Lung (tissue), 4 donors: ENCODE results near the genes ITPKC, ACTMAP and HNRNPUL1.

- PRO-cap = bidirectional peak, plus-strand start at chr19:40365884, minus-strand start at chr19:40365776
- RAMPAGE, long total RNA = start-site peak on the plus strand at chr19:40365834-40365898, 647 and 467 reads in 2 replicates
- RRBS = 8% methylated on average over 8 of the region's 28 CpGs
Observed at GRCh38 chr19:40365418-40366117, 17.1 kb downstream of the PLD3 start.

- PRO-cap = no peak
- RAMPAGE, long total RNA = no peak
- RRBS = no CpG with 5 or more reads among the region's 5 CpGs
Observed at GRCh38 chr19:40410286-40410485, 3.0 kb downstream of the PRX start.

- PRO-cap = no peak
- RAMPAGE, long total RNA = no peak
- RRBS = no CpG with 5 or more reads among the region's 7 CpGs
Observed at GRCh38 chr19:40443656-40443804, 605 bp downstream of the SERTAD3 start.

- PRO-cap = no peak
- RAMPAGE, long total RNA = no peak
- RRBS = no CpG with 5 or more reads among the region's 11 CpGs
Observed at GRCh38 chr19:40464145-40464874, 1.2 kb downstream of the BLVRB start.

DNA sequence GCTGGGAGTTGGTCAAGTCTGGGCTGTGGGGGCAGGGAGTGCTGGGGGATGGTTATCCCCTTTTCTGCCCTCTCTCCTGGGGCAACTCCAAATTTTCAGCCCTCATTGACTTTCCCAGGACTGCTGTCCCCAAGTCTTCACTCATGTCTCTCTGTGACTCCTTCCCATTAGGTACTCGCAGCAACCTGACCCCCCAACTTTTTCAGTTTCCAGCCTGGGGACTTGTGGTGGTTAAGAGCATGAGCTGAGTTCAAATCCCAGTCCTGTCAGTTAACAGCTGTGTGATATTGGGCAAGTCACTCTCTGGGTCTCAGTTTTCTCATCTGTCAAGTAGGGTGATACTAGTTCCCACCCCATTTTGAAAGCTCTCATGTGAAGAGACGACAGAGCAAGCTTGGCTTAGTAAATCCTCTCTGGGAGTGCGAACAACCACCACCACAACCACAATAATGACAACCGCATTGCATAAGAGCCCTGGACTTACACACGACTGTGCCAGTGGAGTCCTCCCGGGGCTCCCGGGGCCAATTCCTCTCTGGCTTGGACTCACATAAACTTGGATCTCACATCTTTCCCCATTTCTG, 578 bp downstream of the BLVRB start:
- PRO-cap = no peak
- RAMPAGE, long total RNA = no peak
- RRBS = no CpG with 5 or more reads among the region's 7 CpGs

DNA sequence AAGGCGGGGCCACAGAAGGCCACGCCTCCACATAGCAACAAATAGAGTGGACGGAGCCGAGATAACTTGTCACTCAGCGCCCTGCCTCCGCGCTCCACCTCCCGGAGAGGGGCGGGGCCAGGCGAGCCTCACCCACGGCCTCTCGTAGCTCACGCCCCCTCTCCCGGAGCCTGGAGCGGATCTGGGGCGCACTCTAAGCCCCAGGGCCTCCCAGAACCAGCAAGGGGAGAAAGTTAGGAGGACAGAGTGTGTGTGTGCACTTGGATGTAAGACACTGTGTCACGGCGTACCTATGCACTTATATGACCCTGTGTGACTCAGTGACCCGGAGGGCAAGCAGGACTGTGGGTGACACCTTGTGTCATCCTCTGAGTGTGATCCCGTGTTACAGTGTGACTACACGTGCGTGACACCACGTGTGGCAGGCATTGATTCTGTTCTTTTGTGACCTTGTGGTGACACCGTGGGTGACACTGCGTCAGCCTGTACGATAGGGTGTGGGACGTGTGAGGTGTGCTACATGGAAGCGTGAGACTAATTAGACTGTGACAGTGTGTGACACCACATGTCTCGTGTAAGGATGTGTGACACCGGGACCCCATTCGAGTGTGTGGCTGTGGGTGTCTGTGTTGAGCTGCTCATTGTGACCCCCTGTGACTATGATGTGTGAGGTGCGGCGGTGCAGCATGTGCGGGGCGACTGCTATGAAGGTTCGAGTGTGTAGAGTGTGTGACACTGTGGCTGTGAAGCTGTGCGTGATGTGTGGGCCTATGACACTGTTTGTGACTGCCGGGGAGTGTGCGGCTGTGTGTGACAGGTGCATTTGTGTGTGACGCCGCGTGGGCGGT, 619 bp upstream of the BLVRB start:
- PRO-cap = no peak
- RAMPAGE, long total RNA = no peak
- RRBS = 2% methylated on average over 7 of the region's 43 CpGs

DNA sequence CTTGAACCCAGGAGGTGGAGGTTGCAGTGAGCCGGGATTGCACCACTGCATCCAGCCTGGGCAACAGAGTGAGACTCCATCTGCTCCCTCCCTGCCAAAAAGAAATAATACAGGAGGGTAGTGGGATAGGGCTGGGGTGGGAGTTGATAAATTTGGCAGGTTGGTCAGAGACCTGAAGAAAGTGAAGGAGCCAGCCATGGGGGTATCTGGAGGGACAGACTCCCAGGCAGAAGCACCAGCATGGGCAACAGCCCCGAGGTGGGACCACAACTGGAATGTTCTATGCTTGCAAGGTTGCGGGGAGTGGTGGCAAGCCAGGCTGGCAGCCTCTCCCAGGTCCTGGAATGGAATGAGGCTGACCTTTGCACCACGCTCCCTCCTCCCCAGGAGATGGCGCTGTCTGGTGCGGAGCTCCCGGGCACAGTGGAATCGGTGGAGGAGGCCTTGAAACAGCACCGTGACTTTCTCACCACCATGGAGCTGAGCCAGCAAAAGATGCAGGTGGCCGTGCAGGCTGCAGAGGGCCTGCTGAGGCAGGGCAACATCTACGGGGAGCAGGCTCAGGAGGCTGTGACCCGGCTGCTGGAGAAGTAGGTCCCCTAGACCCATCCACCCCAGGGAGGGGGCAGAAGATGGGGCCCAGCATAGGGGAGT, 53.5 kb upstream of the SHKBP1 start:
- PRO-cap = no peak
- RAMPAGE, long total RNA = no peak
- RRBS = no CpG with 5 or more reads among the region's 12 CpGs

DNA sequence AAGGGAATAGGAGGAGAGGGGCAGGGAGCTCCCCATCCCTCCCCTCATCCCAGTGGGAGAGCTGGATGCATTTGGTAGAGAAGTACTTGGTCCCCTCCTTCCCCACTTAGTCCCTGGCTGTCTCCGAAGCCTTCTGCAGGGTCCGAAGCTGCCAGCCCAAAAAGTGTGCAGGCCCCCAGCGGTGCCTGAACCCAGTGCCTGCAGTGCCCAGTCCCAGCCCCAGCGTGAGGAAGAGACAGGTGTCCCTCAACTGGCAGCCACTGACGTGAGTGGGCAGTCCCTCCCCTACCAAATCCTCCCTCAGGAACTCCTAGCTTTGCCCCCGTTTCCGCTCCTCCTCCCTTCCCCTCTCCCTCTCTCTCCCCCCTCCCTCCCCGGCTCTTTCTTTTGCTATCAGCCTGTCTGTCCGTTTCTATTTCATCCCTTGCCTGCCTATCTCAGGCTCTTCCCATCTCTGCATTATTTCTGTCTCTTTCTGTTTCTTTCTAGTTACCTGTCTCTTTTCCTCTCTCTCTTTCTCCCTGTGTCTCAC, 1.8 kb upstream of the LTBP4 start:
- PRO-cap = no peak
- RAMPAGE, long total RNA = no peak
- RRBS = no CpG with 5 or more reads among the region's 9 CpGs

GRCh38 chr19:40627122-40627838, 26.1 kb downstream of the LTBP4 start:
- PRO-cap = no peak
- RAMPAGE, long total RNA = no peak
- RRBS = 96% methylated on average over 6 of the region's 46 CpGs

DNA sequence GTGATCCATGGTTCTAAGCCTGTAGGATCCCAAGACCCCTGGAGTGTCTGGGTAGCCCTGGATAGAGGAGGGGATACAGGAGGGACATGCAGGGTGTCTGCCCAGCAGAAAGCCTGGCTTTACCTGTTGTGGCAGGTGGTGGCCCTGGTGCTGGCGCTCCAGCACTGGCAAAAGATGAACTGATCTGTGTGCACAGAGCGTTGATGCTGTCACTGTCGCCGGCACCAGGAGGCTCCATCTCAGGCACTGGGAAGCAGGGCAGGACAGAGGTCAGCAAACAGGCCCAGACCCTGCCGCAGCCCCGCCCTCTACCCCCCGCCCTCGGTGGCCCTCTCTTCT, 20.7 kb downstream of the NUMBL start:
- PRO-cap = no peak
- RAMPAGE, long total RNA = no peak
- RRBS = no CpG with 5 or more reads among the region's 8 CpGs

DNA sequence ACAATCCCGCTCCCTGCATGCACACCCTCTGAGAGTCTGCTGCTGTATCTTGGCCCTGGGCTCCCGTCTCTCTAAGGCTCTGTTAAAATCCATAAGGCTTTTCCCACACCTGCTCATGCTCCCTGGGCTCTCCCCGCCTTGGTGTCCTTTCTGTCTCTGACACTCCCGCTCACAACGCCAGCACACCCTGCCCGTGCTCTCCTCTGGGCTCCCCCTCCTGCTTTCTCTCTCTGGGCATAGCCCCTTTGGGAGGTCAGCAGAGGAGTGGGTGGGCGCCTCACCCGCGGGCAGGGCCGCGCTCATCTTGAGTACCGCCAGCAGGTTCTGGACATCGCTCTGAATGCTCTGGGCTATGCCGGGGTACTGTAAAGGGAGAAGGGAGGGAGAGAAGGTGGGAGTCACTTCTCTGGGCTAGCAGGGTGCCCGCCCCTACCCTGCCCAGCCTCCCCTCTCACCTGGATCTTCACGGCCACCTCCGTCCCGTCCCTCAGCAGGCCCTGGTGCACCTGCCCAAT, 12.9 kb upstream of the NUMBL start:
- PRO-cap = no peak
- RAMPAGE, long total RNA = no peak
- RRBS = no CpG with 5 or more reads among the region's 18 CpGs

- PRO-cap = bidirectional peak, plus-strand start at chr19:40717112, minus-strand start at chr19:40716878
- RAMPAGE, long total RNA = no peak
- RRBS = 1% methylated on average over 58 of the region's 82 CpGs
Observed at GRCh38 chr19:40716756-40717793, at the start of gene ITPKC. TSS of gene ITPKC (plus strand) at chr19:40717112.

DNA sequence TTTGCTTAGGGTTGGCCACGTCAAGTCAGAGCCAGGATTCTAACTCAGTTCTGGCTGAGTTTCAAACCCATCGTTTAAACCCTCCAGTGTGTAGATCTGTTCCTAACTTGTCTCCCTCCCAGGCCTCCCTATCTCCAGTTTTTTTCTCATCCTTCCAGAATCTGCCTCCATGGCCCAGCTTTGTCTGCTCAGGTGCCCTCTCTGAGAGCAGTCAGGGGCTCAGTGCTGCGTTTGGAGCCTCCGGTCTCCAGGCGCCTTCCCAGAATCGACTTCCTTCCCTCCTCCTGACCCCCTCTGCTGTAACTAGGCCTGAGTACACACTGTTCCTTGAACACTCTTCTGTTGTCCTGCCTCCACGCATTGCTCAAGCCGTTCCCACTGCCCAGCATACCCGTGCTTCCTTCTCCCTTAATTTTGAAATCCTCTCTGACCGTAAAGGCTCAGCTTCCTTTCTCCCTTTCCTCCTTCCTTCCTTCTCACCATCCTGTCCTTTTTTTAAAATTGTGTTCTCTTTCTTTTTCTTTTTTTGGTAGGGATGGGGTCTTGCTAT, 3.6 kb downstream of the ITPKC start:
- PRO-cap = no peak
- RAMPAGE, long total RNA = no peak
- RRBS = no CpG with 5 or more reads among the region's 10 CpGs

DNA sequence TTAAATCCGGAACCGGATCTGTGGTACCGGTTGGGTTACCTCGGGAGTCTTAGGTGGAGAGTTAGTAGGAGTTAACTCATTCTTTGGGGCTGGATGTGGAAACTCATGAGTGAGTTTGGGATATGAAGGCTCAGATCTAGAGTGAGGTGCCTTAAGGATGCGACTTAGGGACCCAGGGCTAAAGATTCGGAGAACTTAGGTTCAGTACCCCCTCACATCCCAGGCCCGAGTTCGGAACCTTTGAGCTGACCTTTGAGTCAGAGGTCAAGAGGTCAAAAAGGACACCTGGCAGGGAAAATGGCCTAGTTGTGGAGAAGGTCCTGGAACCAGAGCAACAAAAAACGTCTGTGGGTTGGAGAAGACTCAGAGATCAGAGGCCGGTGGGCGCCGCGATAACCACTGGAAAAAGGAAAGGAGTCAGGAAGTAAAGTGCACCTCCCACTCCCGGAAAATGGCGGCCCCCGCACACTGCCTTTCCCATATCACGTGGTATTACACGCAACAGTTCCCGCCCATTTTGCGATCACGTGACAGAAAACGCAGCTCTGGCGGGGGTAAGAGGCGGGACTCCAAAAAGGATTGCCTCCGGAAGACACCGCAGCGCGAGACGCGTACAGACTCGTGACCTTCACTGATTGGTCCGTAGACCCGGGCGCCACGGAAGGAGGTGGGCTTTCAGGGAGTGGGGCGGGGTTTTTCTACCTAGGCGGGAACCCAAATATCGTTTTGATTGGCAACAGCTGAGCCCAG, at the start of gene ACTMAP:
Gene ACTMAP (minus strand): TSS at position 443 of the 750 bp plus-strand sequence.
- PRO-cap = unidirectional peak, minus-strand start at position 470 of the sequence
- RAMPAGE, long total RNA = no peak
- RRBS = 1% methylated on average over 14 of the region's 38 CpGs

GRCh38 chr19:40791309-40791708, 7.7 kb upstream of the EGLN2 start:
- PRO-cap = no peak
- RAMPAGE, long total RNA = no peak
- RRBS = no CpG with 5 or more reads among the region's 5 CpGs

DNA sequence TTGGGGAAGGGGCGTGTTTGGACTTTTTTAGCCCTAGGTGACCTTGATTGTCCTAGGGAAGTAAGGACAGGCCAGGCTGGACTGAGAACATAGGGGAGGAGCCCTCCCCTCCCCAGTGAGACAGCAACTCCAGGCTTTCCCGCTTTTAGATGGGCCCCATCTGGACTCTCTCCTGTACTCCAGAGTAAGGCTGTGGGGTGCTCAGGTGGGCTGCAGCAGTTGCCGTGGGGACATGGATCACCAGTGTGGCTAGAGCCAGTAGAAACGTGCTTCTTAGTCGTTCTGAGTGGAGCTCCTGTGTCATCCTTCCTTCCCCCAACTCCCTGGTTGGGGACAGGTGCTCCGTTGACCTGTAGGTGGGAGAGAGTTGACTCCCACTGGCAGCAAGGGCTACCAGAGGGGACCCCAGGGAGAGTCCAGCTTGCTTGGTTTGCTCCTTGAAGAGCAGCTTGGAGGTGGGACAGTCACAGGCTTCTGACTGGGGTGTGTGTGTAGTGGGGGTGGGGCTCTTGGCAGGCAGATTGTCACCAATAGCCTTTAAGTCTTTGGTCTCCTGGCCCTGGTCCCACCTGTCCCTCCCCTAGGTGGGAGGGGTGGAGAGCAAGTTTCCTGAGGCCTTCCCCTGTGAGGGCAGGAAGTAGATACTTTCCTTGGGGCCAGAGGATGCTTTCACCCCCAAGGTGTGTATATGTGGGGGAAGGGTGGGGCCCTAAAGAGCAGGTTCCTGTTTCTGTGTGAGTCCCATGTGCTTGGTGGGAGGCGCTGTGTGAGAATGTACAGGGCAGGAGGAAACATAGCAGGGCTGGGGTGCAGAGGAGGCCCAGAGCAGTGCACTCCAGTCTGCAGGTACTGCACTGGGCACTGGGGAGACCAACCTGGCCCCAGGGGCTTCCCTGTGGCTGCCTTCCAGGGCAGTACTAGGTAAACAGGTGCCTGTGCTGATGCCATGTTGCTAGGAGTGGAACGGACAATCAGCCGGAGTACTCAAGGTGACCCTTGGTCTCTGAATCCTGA, 4.7 kb downstream of the EGLN2 start:
- PRO-cap = no peak
- RAMPAGE, long total RNA = no peak
- RRBS = no CpG with 5 or more reads among the region's 9 CpGs

DNA sequence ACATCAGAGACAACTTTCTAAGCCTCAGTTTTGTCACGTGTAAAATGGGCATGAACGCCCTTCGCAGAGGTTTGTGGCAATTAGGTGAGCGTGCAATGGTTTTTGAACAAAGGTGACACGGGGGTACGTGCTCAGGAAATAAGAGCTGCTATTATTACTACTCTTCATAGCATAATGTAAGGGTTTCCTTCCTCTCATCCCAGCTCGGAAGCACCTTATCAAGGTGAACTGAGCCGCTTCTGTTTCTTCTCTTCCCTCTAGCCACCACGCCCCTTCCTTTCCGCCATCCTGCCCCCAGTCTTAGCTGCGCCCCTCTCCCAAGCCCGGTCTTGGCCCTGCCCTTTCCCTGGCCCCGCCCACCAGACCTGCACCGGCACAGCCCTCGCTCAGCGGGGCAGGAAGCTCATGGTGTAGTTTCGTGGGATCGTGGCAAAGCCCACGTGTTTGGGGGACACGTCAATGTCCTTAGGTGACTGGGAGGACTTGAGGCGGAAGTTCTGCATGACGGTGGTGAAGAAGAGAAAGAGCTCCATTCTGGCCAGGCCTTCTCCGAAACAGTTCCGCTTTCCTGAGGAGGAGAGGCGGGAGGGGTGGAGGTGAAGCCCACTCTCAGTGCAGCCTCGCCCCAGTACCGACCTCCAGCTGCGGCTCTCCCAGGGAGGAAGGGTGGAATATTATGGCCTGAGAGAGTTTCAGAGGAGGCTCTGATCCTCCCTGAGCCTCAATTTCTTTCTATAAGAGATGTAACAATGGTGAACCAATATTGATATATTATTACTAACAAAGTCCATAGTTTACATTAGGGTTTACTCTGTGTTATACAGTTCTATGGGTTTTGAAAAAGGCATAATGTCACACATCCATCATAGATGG, 6.6 kb downstream of the CYP2A6 start:
- PRO-cap = no peak
- RAMPAGE, long total RNA = no peak
- RRBS = 6% methylated on average over 3 of the region's 28 CpGs

DNA sequence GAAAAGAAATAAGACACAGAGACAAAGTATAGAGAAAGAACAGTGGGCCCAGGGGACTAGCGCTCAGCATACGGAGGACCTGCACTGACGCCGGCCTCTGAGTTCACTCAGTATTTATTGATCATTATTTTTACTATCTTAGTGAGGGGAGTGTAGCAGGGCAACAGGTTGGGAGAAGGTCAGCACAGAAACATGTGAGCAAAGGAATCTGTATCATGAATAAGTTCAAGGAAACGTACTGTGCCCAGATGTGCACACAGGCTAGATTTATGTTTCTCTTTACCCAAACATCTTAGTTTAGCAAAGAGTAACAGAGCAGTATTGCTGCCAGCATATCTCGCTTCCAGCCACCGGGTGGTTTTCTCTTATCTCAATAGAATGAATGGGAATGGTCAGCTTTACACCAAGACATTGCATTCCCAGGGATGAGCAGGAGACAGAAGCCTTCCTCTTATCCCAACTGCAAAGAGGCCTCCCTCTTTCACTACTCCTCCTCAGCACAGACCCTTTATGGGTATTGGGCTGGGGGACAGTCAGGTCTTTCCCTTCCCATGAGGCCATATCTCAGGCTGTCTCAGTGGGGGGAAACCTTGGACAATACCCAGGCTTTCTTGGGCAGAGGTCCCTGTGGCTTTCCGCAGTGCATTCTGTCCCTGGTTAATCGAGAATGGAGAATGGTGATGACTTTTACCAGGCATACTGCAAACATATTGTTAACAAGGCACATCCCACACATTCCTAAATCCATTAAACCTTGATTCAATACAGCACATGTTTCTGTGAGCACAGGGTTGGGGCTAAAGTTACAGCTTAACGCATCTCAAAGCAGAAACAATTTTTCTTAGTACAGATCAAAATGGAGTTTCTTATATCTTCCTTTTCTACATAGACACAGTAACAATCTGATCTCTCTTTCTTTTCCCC, 40.5 kb upstream of the CYP2A7 start:
- PRO-cap = no peak
- RAMPAGE, long total RNA = no peak
- RRBS = no CpG with 5 or more reads among the region's 10 CpGs

DNA sequence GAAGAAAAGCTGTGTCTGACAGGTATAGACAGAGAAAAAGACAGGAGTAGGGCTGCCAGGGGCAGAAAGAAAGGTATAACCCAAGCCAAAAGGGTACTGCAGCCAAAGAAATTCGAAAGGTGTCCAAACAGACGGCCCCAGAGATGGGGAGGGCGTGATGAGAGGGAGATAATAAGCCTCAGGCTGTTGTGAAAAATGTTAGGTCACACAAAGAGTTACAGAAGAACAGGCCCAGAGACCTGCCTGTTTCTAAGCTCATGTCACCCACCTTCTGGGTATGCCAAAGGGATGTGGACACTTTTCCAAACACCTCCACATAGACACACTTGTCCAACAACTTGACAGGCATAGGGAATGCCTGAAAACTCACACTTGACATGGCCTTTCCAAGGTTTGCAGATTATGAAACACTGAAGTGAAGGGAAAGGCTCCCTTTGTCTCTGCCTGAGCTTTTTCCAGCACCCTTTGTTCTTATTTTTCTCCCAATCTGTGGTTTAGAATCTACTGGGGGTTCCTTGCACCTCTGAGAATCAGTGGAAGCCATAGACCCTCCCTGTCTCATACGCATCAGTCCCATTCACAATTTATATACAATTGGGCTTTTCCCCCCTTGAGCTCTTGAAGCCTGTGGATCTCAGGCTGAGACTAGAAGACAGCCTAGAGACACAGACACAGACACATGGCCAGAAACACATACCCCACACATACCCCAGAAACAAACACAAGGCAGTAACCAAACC, 24.2 kb downstream of the CYP2B6 start:
- PRO-cap = no peak
- RAMPAGE, long total RNA = no peak
- RRBS = no CpG with 5 or more reads among the region's 4 CpGs

DNA sequence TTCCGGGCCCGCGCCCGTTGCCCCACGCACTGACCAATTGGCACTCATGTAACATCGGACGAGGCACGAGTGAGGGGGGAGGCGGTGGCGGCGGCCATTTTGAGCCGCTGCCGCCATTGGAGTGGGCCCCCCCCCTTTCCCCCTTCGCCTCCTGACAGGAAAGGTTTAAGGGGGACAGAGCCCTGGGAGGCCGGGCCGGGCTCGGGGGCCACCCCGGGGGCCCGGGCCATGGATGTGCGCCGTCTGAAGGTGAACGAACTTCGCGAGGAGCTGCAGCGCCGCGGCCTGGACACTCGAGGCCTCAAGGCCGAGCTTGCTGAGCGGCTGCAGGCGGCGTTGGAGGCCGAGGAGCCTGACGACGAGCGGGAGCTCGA, at the start of gene HNRNPUL1:
Gene HNRNPUL1 (plus strand): TSS at position 97 of the 374 bp plus-strand sequence.
- PRO-cap = no peak
- RAMPAGE, long total RNA = start-site peak on the plus strand centred at position 146 of the sequence, 17 bp wide, 99 and 53 reads in 2 replicates
- RRBS = 0% methylated on average over 1 of the region's 37 CpGs